Skeletal muscle satellite cell (primary cell): ENCODE data around the genes LRP8, TCEANC2, ACOT11 and TTC4.

DNA sequence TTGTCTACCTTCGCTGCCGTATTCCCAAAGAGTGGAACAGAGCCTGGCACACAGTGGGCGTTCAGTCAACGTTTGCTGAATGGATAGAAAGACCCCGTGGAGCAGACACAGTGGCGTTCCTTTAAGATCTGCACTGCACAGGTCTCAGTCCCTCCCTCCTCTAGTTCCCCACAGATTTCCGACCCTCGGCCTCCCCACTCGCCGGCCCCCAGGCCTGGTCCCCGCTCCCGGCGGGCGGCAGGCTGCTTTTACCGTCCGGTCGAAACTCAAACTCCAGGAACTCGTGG lies 266 bp downstream of the MAGOH start:
- CAGE, long polyA plus RNA, result no peak

GRCh38 chr1:53327562-53328516 lies at the start of gene LRP8:
LRP8 (minus strand) TSS chr1:53328070.
- CAGE, long polyA plus RNA, result no peak

GRCh38 chr1:53512304-53512690 lies 53.1 kb downstream of the DMRTB1 start:
- CAGE, long polyA plus RNA, result no peak

DNA sequence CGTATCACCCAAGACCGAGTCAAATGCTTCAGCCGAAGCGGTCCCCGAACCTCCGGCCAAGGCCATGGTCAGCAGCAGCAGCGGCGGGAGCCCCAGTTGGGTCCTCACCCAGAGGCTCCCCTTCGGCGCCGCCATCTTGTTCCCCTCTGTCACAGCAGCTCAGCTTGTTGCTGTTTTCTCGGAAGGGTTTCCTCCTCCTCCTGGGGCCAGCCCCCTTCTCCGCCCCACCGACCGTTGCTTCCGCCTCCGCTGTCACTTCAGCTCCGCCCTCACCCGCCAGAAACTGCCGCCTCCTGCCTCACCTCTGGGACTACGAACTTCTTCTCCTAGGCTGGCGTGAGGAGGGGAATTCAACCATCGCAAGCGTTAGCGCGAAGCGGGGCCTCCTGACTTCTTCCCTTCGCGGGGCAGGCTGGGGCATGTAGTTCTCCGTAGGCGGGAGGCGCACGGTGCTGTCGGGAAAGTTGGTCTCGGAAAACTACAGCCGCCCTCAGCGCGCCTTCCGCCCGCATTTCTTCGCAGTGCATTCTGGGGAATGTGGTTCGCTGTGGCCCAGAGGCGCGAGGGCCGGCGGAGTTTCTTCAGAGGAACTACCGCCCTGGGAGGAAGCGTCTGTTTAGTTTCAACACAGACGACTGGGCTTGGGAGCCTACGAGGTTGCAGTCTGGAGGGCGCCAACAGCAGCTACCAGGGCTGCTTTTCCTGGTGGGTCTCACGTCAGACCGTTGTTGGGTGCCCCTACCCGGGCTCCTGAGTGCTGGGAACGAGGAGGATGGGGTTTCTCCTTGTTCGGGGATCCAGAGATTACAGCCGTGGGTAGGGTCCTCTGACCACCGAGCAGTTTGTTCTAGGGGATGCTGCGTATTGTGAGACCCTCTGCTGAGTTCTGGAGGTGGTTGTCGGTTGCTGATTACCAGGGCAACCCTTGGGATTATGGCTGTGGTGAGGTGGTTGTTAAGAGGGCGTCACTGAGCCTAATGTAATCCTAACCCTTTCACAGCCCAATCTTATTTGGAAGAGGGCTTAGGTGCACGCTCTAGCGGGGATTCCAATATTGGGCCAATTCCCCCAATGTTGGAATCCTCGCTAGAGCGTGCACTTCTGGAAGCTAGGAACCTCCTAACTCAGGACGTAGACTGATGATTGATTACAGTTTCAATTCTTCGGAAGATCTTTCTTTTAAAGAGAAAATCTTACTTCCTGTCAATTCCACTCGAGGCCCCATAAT lies at the start of gene TCEANC2:
Gene TCEANC2, plus strand, starts transcription at position 555 of the 1,228 bp plus-strand sequence.
- CAGE, long polyA plus RNA, result start-site peak on the minus strand centred at position 168 of the sequence, 51 bp wide, 159 and 181 reads in 2 replicates; start-site peak on the minus strand centred at position 365 of the sequence, 18 bp wide, 62 and 138 reads in 2 replicates; start-site peak on the plus strand centred at position 582 of the sequence, 106 bp wide, 269 and 331 reads in 2 replicates

DNA sequence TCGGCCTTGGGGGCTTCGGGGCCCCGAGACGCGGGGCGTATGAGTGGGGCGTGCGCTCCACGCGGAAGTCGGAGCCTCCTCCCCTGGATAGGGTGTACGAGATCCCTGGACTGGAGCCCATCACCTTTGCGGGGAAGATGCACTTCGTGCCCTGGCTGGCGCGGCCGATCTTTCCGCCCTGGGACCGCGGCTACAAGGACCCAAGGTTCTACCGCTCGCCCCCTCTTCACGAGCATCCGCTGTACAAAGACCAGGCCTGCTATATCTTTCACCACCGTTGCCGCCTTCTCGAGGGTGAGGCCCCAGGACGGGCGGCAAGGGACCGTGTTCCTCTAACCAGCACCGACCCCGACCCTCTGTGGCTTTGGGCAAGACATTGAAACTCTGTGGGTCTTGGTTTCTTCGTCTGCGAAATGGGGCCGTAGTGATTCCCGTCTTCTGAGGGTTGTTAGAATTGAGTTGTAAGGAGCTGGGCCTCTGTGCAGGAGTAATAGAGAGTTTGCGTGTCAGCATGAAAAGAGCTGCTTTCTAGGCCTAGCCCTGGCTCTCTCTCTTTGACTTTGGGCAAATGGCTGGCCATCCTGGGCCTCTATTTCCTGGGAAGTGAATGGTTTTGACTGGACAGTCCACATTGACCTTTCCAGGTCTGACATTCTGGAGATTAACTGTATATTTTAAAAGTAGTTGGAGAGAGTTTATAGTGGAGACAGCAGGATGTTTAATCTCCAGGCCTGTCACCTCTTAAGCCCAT lies 504 bp downstream of the MRPL37 start:
- CAGE, long polyA plus RNA, result no peak

DNA sequence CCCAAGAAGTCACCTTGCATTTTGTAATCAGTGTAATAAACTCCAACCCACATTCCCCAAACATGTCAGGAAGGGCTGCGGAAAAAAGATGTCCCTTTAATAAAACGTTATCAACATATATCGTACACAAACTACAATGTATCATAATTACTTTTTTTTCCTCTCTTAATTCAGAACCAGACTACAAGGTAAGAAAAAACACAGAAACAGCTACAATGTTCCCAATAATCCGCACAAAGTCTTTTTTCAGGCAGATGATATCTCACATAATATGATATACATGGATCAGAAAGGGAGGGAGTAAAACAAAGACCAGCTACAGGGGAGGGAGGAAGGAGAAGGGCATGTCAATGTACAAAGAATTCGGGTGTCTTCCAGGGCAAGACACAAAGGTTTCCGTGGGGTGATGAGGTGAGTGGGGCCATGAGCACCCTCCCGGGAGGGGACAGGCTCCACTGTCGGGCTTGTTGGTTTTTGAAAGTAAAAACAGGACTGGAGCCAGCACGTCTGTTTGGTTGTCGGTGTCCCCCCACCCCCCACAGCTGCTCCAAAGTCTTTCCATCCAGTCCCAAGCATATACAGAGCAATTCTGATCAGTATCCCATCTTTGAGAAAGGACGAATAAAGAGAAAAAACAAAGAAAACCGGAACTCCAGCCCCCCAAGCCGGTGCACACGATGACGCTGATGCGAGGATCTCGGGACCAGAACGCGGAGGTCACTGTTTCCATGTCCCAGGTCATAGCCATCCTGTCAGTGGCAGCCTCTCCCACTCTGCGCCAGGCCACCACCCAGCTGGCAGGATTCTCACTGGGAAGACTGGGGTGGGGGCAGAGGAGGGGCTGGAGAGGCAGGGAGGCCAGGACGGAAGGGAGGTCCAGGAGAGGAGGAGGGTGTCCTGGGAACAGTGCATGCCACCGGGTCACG lies 25.7 kb downstream of the MRPL37 start:
- CAGE, long polyA plus RNA, result no peak

GRCh38 chr1:54272827-54273771 lies 73.1 kb downstream of the MRPL37 start:
- CAGE, long polyA plus RNA, result no peak

GRCh38 chr1:54347944-54348931 lies 148.3 kb downstream of the MRPL37 start:
- CAGE, long polyA plus RNA, result no peak

DNA sequence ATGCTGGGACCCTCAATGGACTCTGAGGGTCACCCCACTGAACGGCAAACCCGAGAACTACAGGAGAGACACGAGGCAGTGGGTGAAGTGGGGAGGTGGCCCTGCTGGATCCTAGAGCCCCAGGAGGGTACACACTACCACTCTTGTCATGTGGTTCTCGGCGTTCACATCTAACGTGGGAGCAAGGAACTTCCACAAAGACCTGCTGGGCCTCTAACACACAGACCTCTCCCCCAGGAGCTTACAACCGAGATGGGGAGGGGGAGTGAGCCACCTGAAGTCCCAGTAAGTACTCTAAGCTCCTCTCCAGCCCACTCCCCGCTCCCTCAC lies 154.4 kb downstream of the MRPL37 start:
- CAGE, long polyA plus RNA, result no peak

GRCh38 chr1:54356127-54357382 lies 156.6 kb downstream of the MRPL37 start:
- CAGE, long polyA plus RNA, result no peak

DNA sequence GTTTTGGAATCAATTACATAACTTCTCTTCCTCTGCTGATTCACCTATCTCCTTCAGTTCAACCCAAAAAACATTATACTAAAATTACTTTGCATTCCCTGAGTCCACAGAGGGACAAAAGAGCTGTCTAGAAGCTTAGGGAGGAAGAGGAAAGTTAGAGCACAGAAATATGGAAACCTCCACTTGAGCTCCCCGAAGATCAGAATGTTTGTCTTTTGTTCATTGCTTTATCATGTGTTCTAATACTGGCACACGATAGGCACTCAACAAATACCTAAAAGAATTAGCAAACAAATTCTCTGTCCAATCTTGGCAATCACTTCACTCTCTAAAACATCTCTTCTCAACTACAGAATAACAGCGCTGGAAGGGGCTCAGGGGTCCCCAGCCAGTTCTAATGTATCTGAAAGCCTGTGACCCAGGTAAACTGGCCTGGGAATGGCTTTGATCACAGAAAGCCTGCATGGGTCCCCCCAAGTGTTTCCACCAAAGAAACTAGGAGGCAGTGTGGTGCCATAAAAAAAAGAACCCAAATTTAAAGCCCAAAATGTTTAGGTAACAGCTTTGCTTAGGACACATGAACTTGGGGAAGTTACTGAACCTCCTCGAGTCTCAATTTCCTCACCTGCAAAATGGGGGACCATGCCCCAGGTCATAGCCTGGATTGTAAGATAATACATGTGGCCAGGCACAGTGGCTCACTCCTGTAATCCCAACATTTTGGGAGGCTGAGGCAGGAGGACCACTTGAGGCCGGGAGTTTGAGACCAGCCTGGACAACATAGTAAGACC lies 160.3 kb downstream of the MRPL37 start:
- CAGE, long polyA plus RNA, result no peak

DNA sequence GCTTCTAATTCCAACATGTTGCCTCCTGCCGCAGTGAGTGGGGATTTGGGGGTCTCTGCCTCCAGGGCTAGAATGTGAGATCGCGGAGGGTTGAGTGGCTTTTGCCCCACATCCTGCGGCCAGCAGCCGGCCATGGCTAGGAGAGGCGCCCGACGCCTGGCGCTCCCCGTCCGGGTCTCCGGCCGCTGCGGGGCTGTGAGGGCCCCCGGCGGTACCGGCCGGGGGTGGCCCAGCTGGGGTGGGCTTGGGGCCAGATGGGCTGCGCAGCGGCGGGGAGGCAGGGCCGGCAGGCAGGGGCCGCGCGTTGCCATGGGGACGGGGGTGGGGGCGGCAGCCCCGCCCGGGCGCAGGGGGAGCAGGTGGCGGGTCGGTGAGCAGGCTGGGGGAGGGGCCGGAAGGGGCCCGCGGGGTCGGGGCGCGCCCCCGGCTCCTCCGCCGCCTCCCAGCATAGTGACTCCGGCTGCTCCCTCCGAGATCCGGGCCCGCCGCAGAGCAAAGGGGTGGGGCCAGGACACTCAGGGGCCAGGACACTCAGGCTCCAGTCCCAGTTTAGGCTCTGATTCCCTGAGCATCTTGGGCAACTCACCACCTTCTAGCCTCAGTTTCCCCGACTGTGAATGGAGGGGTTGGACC lies 73.3 kb upstream of the ACOT11 start:
- CAGE, long polyA plus RNA, result no peak

DNA sequence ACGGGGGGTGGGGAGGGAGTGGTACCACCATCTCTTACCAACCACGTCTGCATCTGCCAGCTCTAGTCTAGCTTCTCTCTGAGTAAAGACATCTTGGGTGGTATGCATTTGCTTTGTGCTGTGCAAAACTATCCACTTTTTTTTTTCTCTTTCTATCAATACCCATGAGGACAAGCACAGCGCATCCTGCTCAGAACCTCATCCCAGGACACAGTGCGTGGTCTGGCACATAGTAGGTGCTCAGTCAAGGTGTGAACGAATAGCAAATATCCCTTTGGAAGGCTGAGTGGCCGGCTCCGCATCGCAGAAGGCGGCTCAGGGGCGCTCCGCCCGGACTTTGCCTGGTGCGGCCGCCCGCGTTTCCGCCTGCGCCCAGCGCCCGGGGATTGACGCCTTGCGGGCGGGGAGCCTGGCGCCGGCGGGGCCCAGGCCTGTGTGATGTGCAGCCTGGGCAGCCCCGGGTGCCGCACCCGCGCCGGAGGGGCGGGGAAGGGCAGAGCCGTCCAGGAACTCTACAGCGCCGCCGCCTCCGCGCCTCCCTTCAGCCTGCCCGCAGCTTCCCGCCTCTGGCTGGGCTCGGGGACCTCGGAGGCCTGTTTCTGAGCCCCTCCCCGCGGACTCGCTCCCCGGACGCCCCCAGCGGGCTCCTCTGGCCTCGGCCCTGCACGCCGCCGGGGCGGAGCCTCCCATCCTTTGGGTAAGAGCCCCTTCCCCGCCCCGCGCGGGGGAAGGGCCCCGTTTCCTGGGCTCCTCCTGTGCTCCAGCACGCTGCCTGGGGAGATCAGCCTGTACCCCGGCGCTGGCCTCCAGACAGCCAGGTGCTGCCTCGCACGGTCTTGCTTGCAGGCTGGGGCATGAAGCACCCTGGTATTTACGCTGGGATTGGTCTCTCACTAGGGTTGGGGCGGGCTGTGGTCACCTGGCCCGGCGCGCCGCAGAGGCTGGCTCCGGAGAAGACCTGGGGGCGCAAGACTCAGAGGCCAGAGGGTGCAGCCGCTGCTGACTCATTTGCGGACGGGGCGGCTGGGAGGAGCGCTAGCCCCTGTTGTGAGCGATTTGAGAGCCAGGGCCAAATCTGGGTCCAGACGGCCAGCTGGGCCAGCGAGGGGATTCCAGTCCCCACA lies 5.9 kb upstream of the ACOT11 start:
- CAGE, long polyA plus RNA, result no peak

DNA sequence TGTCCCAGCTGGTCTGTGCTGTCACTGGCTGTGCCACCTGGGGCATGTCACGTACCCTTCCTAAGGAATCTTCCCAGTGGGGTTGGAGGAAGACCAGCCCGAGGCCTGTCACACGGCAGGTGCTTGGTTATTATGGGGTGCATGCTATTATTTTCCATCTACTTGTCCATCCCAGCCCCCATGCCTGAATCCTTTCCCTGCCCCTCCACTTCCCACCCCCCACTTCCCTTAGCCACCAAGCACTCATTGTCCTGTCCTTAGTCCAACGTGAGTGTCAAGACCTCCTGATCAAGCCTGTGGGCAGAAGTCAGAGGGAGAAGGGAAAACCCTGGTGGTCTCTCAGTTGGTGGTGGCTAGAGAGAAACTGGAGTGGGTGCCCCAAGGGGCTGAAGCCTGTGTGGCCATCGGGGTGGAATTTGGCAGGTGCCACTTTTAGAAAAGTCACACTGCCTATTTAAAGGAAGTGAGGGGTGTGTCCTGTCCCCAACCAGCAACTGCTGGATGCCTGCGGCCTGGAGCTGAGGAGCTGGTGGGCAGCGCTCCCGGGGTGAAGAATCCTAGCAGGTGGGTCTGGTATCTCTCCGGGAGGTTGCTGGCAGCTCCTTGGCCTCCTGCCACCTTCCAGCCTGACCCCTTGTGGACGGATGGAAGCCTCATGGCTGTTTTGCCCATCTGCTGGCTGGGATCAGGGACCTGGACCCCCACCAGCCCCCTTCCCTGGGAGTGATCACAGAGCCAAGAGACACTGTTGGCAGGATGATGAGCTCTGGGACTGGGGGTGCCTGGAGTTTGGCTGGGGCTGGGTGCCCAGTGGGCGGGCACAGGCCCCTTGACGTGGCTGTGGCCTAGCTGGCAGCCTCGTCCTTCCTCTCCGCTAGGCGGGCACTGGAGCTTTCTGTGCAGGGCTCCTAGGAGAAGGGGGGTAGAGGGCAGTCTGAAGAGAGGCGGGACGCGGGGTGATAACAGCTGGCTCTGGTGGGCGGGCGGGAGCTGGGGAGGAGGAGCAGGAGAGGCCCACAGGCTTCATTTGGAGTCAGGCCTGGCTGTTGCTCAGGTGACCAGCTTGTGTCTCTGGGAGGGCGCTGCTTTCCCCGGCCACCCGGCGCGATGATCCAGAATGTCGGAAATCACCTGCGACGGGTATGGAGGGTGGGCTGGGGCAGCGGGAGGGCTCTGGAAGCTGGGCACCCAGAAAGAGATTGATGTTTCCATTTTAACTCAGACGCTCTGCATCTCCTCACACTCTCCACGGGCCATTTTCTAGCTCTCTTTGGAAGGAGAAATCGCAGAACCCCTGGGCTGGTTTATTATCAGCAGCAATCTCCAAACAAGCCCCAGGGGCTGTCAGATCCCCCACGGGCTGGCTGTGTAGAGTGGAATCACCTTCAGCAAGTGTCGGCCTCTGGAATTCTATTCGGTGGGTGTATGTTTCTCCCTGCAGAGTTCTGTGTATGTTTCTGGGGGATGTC lies at the start of gene ACOT11:
Gene ACOT11, plus strand, starts transcription at position 1,026 of the 1,469 bp plus-strand sequence.
- CAGE, long polyA plus RNA, result no peak

DNA sequence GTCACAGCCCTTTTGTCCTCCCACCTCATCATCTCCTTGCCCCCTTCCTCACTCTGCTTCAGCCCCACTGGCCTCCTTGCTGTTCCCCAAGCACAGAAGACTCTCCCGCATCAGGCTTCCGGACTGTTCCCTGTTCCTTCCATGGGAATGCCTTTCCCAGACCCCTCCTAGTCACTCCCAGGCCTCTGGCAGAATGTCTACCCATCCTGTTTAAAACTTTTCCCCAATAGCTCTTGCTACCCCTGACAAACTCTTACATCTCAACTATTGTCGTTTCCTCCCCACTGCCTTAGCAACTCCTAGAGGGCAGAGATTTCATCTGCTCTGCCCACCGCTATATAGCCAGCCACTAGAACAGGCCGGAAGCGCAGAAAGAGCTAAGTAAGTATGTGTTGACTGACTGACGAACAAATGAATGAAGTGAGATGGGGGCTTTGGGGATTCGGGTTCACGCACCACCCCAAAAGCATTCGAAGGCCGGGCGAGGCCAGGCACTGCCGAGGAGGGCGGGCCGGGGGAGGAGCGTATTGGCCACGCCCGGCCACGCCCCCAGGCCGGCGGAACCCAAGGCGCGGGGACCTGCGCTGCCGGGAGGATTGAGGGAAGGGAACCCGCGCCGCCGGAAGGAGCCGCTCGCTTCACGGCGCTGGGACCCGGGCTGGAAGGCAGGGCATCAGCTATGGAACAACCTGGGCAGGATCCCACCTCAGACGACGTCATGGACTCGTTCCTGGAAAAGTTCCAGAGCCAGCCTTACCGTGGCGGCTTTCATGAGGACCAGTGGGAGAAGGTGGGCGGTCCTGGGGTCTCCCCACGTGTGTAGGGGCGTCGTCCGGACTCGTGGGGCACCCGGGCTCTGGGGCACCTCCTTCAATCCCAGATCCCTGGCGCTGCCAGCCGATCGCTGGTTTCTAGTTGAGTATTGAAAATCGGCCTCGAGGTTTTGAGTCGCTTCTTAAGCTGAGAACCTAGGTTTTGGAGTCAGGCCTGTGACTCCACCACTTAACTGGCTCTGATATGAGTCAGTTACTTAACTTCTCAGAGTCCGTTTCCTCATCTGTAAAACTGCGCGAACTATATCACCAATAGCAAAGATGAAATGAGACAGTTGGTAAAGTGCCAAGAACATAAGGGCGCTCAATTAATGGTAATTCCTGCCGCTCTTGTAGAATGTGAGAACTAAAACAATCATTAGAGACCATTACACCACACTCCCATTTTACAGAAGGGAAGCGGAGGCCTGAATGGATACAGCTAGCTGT lies at the start of gene TTC4:
Gene TTC4, plus strand, starts transcription at position 632 of the 1,262 bp plus-strand sequence.
- CAGE, long polyA plus RNA, result start-site peak on the plus strand centred at position 630 of the sequence, 77 bp wide, 766 and 535 reads in 2 replicates

GRCh38 chr1:54743648-54744003 lies 20.7 kb downstream of the PARS2 start:
- CAGE, long polyA plus RNA, result no peak

DNA sequence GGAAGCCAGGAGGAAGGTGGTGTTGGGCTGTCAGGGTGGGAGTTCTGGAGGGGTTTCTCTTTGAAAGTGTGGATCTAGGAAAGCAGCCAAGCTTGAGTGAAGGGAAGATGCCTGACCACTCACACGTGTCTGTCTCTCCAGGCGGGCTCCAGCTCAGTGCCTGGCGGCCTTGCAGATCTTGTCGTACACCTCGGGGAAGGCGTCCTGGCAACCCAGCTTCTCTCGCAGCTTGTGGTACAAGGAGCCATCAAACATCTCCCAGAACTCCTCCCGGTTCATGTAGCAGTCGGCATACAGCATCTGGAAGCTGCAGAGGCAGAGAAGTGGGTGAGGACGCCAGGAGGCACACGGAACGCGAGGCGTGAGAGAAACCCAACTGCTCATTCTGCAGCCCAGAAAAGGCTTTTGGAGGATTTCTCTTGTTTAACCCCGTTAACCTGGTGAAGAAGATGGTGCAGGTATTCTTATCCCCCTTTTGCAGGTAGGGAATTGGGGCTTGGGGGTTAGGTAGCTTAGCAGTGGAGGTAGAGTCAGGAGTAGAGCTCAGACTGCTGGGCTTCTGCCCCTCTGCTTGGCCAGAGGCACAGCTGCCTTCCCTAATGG lies 34.8 kb downstream of the DHCR24 start:
- CAGE, long polyA plus RNA, result no peak

DNA sequence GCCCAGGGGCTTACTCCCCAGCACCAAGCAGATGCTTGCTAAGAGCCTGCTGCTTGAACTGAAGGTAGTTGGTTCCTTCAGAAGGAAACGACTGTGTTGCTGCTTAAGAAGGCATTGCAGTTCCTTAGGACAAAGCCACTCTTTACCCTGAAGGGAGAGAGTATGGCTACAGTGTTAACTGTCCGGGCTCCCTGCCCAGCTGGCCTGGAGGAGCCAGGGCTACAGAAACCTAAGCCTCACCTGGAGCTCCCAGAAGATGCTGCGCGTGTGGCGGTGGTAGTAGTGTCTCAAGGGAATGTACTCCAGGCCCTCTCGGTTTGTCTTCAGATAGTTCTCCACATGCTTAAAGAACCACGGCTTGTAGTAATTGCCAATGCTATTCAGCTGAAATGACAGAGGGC lies 21.9 kb downstream of the DHCR24 start:
- CAGE, long polyA plus RNA, result no peak

- CAGE, long polyA plus RNA, result no peak
Measured at GRCh38 chr1:54883074-54883836, 3.7 kb downstream of the DHCR24 start.

- CAGE, long polyA plus RNA, result no peak
Measured at GRCh38 chr1:54965477-54965947, 14.9 kb upstream of the TMEM61 start.